Vermiform appendix (tissue), 1 donor: ENCODE results near the genes EFCAB6, PNPLA3, PARVB and PRR5.

DNA sequence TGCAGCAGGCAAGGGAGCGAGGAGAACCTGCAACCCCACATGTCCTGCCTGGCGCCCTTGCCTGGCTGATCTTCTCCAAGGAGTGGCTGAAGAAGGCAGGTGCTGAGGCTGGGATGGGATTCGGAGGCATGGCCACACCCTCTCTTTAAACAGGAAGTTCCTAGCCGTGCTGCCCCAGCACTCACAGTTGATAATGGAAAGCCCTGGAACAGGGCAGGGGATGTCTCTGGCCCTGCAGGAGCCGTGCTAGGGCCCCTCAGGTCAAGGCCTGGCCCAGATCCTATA is 65.0 kb downstream of the SCUBE1 start:
- PRO-cap: no peak

DNA sequence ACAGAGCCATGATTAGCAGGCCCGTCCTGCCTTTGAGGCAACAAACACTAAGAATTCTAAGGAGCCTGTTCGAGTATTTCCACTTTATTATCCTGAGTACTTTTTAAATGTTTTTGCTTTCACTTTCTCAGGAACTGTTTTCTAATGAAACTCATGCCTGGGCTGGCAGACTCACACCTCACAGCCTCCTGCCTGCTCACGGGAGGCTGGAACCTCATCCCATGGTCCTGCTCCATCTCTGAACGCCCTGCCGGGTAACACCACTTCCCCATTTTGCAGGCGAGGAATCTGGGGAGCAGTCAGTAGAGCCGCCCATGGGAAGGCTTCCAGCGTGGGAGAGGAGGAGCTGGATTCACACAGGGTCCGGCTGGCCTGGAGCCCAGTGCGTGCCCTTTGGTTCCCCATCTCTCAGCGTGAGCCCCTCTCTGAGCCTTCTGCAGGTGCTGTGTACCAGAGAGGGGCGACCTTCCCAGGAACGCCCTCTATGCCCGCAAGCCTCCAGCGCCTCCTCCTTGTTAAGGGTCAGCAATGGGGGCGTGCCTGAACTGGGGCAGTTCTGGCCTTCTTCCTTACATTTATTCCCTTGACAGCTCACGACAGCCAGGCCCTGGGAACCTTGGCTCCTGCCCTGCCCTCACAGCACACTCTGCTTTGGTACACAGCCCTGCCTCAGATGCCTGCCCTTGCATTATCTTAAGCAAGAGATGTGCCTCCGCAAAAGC is 53.5 kb downstream of the SCUBE1 start:
- PRO-cap: no peak

DNA sequence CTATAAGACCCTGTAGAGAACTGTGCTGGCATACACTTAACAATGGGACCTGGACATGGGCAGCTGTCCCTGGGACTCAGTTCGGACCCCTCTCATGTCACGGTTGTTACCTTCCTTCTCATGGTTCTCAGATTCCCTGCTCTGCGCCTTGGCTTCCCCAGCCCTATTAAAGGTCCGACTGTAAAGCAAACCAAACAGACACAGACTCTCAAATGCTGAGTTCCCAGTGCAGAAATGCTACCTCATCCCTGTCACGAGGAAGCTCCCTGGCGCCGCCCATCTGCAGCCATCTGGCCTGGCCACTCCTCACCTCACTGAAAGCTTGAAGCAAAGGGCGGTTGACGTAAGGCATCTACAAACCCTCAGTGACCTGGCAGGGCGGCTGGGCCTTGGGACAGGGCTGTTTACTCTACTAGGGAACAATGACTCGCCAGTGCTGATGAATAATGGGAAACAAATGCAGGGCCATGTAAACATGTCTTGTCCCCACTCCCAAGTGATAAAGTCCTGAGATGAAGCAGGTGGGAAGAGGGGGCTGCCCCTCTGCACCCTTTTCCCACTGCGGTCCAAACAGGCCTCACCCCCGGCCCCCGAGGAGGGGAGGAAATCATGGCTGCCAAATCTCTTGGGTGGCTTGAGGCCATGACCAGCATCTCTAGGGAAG is 49.4 kb downstream of the SCUBE1 start:
- PRO-cap: no peak

GRCh38 chr22:43389272-43389695 is 22.5 kb upstream of the MPPED1 start:
- PRO-cap: no peak

GRCh38 chr22:43684359-43684816 is 127.7 kb downstream of the EFCAB6 start:
- PRO-cap: unidirectional peak, plus-strand start at chr22:43684614

DNA sequence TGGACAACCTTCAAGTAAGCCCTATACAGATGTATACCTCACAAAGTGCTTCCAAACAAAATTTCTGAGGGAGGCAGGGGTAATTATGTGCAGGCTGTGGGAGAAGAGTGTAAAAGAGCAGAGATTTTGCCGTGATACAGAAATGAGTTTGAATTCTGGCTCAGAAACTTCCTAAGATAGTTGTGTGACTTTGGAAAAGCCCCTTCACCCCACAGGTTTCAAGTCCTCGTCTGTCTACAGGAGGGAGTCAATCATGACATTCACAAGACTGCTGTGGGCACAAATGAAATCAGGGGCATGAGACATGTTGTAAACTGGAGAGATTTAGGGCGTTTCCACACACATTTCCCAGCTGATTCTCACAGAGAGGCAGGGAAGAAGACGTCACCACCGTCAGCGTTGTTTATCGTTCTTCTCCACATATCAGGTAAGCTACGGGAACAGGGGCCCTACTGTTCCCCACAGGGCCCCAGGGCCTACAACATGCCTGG is 554 bp downstream of the EFCAB6 start:
- PRO-cap: no peak

DNA sequence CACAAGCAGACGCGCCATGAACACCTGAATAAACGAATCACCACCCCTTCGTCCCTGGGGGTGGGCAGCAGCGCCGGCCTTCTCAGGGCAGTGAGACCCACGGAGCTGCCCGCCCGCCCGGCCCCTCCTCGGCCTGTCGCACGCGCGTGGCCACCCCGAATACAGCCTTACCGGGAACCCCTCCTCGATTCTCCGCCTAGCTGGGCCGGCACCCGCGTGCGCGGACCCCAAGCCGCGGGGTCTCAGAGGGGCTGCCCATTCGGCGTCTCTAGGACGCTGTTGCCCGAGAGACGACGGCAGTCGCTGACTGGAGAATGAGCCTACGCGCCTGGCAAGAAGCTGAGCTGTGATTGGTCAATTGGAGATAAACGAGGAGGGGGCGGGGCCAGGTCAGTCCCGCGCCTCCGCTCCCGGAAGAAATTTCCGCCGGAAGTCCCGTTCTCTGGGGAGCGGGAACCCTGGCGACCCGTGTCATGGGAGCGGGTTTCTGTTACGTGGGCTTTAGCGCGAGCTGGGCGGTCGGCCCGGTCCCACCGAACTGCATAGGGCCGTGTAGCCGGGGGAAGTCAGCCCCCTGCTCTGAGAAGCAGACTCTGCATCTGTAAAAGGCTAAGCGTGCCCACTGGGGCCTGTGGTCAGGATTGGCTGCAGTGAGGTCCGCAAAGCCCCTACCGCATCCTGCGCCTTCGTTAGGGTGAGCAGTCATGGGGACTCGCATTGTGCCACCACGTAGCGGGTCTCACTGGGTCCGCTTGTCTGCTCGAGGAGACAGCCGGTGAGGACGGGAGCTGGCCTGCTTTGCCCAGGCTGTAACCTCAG is at the start of gene EFCAB6:
Gene EFCAB6 (minus strand): TSS at position 309 of the 819 bp plus-strand sequence.
- PRO-cap: bidirectional peak, plus-strand start at position 438 of the sequence, minus-strand start at position 133 of the sequence

- PRO-cap: no peak
Observed at GRCh38 chr22:43823395-43824160, 11.5 kb upstream of the EFCAB6 start.

DNA sequence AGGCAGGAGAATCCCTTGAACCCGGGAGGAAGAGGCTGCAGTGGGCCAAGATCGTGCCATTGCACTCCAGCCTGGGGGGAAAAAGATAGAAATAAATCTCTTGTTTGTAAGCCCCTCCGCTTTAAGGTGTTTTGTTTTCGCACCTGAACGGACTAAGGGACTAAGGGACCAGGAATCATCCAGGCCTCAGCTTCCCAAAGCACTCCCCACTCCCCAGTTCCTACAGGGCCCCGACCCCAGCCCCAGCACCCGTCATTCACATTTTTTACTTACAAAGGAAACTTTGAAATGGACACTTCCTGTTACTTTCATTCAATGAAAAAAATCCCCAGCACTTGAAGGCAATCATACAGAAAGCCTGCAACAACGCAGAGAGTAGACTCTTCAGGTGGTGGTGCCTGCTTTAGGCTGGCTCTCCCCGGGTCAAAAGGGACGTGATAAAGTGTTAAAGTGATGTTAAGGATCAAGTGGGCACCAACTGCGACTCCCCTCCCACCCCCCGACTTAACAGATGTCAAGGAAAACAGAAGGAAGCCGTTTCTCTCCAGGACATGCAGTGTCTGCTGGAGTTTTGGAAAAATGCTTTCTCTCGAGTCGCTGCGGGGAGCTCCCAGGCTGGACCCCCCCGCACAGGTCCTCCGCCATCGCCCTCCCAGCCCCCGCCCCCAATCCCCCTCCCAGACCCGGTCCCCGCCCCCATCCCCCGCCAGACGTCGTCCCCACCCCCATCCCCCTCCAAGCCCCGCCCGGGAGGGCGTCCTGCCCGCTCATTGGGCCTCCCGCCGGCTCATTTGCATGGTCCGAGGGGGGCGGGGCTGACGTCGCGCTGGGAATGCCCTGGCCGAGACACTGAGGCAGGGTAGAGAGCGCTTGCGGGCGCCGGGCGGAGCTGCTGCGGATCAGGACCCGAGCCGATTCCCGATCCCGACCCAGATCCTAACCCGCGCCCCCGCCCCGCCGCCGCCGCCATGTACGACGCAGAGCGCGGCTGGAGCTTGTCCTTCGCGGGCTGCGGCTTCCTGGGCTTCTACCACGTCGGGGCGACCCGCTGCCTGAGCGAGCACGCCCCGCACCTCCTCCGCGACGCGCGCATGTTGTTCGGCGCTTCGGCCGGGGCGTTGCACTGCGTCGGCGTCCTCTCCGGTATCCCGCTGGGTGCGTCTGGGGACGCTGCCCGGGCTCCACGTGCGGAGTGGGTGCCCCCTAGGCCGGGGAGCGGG is at the start of gene PNPLA3:
Gene PNPLA3 (plus strand): TSS at position 862 of the 1,220 bp plus-strand sequence.
- PRO-cap: unidirectional peak, plus-strand start at position 862 of the sequence

DNA sequence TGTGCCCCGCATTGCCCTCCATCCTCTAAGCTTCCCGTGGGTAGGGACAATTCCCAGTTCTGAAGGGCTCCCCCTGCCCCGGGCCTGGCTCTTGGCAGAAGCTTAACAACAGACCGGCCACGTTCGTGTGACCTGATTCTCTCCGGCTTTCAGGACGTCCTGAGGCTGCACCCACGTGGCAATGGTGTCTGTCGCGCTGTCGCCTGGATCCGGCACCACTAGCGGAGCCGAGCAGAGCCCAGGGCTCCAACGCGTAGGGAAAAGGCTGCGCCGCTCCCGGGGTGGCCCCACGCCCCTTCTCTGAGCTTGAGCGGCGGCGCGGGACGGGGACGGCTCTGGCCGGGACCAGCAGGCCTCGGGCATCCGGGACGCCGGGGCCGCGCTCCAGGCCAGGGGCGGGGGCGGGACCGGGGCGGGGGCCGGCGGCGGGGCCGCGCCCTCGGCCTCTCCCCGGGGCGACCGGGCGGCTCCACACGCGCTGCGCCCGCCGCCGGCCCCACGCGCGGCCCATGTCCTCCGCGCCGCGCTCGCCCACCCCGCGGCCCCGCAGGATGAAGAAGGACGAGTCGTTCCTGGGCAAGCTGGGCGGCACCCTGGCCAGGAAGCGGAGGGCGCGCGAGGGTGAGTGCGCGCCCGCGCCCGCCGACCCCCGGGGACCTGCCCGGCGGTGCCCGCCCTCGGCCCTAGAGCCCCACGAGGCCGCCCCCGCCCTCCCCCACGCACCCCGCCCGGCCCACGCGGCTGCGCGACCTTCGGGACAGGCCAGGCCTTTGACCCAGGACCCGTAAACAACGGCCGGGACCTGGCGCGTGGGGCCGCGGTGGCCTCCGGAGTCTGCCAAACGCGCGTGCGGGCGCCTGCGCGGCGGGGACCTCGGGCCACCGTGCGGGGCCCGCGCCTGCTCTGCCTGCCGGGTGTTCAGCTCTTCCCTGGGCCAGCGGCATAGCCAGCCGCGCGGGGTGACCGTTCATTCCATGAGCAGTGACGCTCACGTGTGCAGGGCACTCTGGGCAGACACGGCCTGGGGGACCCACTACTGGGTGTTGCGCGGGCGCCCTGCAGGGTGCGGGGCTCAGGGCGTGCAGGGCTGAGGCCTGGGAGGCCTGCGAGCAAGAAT is at the start of gene PARVB:
Gene PARVB (plus strand): TSS at position 472 of the 1,117 bp plus-strand sequence.
- PRO-cap: unidirectional peak, plus-strand start at position 97 of the sequence; bidirectional peak, plus-strand start at position 447 of the sequence, minus-strand start at position 337 of the sequence; bidirectional peak, plus-strand start at position 789 of the sequence, minus-strand start at position 659 of the sequence; unidirectional peak, minus-strand start at position 976 of the sequence; bidirectional peak, plus-strand start at position 970 of the sequence, minus-strand start at position 976 of the sequence

DNA sequence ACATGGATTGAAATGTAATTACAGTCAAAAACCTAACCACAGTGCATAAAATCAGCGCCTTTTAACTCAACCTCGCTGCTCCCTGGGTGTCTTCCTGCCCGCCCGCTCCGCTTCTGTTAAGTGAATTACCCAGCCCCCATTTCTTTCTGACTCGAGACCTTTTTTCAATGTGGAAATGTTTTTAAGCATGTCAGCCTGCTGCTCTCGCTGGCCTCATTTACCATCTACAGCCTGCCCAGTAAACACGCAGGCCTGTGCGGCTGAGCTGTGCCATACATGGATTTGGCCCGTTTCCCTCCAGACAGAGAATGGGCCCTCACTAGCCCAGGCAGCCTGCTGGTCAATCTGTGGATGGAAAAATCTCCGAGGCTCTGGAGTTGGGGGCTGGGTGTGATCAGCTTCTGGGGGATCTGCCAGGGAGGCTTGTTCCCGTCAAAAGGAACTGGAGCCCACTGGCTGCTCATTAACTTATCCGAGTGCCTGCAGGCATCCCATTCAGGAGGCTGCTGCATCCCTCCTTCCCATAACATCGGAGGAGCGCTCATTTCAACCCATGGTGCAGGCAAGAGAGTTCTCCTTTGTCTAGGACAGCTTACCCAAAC is 32.6 kb upstream of the PARVG start:
- PRO-cap: no peak

DNA sequence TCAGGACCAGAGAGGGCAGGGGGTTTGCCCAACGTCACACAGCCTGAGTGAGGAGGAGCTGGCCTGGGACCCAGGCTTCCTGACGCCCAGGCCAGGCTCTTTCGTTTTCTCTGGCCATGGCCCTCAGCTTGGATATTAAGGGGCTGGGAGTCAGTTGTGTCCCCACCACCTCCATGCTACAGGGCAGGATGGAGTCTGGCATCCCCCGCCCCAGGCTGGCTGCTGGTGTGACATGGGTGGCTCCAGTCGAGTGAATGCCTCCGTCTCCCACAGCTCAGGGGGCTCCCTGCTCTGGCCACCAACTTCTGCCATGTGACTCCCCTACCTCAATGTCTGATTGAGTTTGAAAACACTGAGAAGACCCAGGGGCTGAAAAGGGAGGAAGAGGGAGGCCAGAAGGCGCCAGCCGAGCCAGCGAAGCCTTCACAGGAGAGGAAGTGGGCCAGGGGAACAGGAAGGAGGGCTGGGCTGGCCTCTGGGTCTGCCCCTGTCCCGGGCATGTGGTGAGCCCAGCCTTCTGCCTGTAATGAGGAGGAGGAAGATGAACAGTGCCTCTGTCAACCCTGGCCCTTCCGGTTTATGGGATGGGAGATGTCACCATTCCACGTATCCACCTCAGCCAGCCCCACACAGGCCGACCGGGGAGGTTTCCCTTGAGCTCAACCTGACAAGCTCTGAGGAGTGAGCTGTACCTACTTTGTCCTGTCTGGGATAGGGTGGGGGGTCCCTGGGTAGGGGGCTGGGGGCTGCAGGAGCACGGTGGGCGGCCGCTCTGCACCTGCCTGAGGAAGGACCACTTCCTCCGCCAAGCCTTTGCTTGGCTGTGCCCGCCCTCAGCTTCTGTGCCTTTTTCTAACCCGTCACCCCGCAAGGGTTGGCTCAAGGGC is 1.8 kb downstream of the PARVG start:
- PRO-cap: unidirectional peak, minus-strand start at position 427 of the sequence; unidirectional peak, minus-strand start at position 528 of the sequence

- PRO-cap: no peak
Observed at GRCh38 chr22:44211599-44211972, 30.9 kb downstream of the PARVG start.

DNA sequence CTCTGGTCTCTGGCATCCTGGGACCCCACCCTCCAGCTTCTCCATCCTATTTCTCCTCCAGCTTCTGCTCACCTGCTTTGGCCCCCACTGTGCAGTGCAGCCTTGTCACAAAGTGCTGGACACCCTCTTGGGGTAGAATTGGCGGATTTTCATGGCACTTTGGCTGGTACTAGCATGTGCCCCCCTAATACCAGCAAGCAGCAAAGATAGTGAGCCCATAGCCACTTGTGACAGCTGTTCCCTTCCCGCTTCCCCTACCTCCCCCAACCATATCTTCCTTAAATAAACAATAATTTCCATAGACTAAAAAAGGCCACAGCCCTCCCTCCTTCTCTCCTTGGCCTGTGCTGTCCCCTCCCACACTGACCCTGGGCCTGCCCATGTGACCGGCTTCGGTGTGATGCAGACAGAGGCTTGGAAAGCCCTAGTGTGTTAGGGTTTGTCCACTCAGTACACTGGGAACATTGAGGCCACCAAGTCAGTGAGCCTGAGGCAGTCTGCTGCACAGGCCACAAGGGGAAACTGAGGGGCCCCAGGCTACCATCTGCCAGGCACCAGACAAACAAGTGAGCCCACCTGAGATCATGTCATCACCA is 54.0 kb upstream of the SHISAL1 start:
- PRO-cap: no peak

- PRO-cap: bidirectional peak, plus-strand start at chr22:44702211, minus-strand start at chr22:44701959
Observed at GRCh38 chr22:44702144-44702429, at the start of gene PRR5. Gene PRR5, plus strand, starts transcription at chr22:44702204.

GRCh38 chr22:44714466-44715464 is 12.8 kb downstream of the PRR5 start:
- PRO-cap: no peak

DNA sequence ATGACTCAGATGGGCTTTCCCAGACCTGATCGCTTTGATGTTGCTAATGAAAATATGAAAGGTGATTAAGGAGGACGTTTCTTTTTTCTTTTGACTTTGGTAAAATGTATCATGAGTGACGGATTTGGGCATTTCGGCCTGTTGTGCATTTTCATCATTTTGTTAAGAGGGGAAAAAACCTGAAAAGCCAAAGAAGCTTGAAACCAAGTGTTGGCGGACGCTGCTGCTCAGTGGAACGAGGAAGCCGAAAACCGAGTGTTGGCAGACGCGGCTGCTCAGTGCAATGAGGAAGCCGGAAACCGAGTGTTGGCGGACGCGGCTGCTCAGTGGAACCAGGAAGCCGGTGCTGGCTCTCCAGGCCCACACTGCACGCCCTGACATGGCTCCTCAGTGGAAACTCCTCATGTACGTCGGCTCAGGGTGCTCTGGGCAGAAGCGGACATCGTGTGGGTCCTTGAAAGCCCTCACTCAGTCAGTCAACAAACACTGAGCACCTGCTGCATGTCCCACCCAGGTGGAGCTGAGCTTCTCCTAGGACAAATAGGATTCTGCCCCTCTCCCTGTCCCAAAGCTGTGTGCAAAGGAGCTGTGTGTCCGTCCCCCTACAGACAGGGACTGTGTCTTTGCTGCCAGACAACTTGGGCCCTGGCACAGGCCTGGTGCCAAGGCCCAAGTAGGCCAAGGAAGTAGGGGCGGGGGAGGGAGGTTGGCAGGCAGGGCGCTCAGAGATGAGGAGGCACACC is 37.4 kb downstream of the PHF21B start:
- PRO-cap: no peak

- PRO-cap: no peak
Observed at GRCh38 chr22:44987502-44987998, 22.3 kb downstream of the PHF21B start.

- PRO-cap: no peak
Observed at GRCh38 chr22:45008650-45009378, 991 bp downstream of the PHF21B start.

DNA sequence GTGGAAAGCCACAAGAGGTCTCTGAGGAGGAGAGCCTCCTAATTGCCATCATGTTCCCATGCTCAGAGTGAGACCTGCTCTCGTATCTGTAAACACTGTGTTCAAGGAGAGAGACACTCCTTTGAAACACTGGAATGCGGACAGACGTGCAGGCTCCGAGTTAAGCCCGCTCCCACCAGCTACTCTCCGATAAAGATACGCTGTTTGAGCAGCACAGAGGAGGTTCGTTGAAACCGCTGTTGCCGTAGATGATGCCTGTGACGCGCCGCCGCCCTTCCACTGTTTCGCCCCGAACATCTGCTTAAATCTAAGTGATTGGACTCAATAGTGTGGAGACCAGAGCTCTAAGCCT is 25.1 kb downstream of the NUP50 start:
- PRO-cap: no peak